Neural cell (in vitro differentiated cells): ENCODE results near the gene LPAR3.

DNA sequence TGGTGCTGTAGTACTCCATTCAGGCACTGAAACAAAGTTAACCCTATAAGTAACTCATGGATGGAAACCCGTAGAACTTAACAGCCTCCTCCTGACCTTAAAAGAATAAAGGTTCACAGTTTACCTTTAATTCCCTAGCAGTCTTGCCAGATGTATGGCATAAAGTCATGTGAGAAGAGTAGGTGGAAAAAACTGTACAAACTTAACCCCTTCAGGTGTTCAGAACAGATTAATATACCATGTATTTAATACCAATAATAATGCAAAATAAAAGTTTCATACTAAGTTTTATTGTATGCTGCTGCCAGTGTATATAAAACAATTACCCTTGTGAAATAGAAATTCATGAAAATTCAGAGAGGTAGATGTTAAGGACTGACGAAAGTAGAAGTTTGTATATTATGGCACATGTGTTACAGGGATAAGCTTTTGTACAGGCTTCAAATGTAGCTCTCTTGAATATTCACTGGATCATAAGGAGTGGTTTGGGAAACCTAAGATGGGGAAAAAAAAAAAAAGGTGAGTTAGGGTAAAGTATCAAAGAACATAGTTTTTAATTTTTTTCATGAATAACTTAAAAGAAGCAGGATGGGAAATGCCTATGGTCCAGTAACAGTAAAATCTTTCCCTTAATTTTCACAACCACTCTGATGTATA lies 8.0 kb upstream of the SPATA1 start:
- RAMPAGE, long total RNA: no peak

GRCh38 chr1:84504185-84505073 lies 1.8 kb upstream of the SPATA1 start:
- RAMPAGE, long total RNA: no peak

GRCh38 chr1:84572859-84573749 lies 1.1 kb downstream of the CTBS start:
- RAMPAGE, long total RNA: no peak

DNA sequence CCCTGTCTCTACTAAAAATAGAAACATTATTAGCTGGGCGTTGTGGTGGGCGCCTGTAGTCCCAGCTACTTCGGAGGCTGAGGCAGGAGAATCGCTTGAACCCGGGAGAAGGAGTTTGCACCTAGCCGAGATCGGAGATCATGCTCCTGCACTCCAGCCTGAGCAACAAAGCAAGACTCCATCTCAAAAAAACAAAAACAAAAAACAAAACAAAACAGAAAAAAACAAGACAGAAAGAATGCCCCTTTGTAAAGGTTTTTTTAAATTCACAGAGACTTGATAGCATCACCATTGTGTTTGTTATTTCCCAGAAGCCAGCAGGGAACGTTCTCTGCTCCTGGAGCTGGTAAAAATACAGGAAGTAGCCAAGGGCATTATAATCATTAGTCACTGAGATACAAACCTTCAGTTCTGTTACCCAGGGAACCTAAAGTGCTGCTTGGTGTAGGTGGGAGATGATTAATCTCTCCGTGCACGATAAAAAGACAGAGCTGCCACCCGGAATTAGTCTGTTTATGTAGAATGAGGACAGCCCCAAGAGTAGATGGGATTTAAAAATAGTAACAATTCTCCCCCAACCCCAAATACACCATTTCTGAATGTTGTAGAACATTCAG lies 45.0 kb upstream of the CTBS start:
- RAMPAGE, long total RNA: no peak

- RAMPAGE, long total RNA: no peak
These were observed 46.5 kb upstream of the CTBS start for GRCh38 chr1:84620557-84621352.

- RAMPAGE, long total RNA: no peak
These were observed 57.2 kb downstream of the SSX2IP start for GRCh38 chr1:84633099-84633507.

DNA sequence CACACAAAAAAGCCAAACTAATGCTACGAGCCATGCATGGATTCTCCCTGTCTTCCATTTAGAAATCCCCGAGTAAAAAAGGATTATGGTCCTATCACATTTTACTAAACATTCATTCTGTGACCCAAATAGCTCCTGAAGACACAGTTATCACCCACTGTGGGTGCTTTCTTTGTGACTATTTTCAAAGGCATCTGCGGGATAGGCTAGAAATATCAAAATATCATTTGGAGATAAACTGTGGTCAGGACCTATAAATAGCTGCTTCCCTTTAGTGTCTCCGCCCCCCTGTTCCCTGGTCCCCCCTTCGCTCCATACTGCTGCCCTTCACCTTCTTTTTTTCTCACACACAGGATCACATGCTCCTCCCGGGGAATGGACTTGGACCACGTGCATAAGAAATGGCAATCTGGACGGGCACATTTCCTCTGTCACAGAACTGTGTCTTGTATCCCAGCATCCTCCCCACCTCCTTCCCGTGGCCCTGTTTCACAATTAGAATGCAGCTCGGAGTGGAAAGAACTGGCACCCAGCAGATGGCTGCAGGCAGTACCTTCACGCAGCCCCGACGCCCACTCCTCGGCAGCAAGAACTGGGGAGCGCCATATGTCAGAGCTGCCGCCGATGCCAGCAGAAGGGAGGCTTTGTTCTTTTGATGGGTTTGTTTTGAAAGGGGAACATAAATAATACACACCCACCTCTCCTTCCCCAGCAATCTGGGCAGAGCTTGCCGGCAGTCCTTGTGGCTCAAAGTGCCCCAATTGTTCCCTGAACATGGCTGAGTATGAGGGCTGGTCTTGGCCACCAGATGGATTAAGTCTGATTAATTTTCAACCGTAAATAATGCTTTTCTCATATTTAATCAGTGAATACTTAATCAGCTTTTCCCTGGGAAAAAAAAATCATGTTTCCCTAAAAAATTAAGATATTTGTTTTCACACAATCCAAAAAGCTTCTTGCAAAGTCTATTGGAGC lies 68.9 kb upstream of the SSX2IP start:
- RAMPAGE, long total RNA: no peak

- RAMPAGE, long total RNA: no peak
These were observed at the start of gene LPAR3 for GRCh38 chr1:84892340-84893466. TSS of gene LPAR3 (minus strand) at chr1:84893206.

DNA sequence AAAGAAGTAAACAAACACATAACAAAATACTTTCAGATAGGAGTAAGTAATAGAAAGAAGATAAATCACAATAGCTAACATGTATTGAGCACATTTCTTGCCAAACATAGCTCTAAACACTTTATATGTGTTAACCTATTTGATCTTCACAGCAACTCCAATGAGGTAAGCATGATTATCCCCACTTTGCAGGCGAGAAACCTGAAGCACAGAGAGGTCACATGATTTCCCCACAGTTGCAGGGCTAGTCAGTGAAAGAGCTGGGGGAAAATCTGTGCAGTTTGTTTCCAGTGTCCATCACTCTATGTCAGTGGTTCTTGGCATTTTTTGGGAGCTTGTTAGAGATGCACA lies 21.1 kb downstream of the MCOLN3 start:
- RAMPAGE, long total RNA: no peak

GRCh38 chr1:85258357-85258902 lies 1.0 kb downstream of the C1orf52 start:
- RAMPAGE, long total RNA: no peak

DNA sequence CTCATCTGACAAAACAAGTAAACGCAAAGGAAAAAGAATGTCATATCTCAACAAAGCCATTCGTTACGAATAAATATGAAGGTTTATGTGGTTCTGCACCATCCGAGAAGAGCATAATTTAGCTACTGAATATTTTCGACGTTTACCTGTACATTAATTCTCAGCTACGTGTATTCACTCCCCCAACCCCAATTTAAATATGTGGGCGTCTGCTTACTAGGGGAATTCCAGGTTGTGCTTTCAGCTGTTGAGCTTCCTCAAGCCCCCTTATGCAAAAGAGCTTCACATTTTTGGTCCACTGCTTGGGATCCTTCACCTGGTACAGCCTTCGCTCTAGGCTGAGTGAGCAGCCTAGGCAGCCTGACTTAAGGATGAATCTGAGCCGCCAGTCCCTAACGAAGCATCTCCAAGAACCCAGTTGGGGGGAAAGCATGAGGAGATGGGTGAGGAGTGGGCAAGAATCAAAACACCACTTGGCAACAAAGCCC lies 805 bp downstream of the BCL10 start:
- RAMPAGE, long total RNA: no peak

GRCh38 chr1:85279480-85280053 lies 3.1 kb upstream of the BCL10 start:
- RAMPAGE, long total RNA: no peak

GRCh38 chr1:85417830-85418464 lies 47.0 kb downstream of the DDAH1 start:
- RAMPAGE, long total RNA: no peak

GRCh38 chr1:85471046-85471353 lies 6.0 kb upstream of the DDAH1 start:
- RAMPAGE, long total RNA: no peak

DNA sequence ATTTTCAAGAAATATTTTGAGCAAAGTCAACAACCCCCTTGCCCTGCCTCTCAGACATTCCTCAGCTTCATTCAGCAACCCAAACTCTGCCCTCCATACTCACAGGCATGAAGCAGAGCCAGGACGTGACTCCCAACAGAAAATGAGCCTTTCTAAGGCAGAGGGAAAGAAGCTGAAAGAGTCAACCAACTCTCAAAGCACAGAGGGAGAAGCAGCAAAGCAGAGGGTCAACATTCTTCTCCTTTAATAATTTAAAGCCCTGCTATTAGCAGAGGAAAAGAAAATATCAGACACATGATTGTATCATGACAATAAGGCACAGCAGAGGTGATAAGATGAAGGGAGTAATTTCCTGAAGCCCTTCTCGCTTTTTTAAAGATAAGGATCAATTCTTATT lies 35.5 kb upstream of the CCN1 start:
- RAMPAGE, long total RNA: no peak

GRCh38 chr1:85582912-85583517 lies 2.5 kb downstream of the CCN1 start:
- RAMPAGE, long total RNA: no peak

- RAMPAGE, long total RNA: no peak
These were observed 2.9 kb downstream of the CCN1 start for GRCh38 chr1:85583518-85583857.

DNA sequence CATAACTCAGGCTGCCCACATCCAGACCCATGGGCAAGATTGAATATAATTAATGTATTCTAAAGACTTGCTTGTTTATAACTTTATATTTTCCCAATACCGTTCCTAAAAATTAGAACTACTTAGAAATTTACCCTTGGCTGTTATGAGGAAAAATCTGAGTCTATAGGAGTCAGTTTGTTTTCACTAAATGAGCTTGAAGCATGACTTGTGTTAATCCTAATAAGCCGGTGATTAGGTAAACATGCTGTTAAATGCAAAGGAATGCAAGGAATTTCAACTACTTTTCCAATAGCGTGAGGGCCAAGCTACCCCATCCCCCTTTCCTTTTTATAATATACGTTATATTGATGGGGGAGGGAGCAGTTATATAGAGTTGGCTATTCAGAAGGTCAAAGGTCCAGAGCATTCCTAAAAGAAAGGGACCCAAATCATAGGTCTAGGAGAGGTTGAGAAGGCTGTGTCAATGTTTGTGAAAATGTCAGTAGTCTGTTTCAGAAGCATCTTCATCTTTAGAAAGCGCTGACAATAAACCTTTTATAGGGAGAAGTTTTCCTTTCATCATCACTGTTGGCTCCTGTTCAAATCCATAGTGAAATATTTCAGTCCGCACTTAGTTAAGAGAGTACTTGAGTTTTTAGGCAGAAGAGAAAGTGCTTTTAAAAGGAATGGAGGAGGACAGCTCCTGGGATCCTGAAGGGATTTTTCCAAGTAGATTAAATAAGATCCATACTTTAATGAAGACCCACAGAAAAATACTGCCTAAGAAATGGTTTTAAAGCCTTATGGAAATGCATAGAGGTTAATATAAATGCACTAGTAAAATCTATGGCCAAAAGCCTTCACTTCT lies 3.8 kb downstream of the CCN1 start:
- RAMPAGE, long total RNA: no peak

DNA sequence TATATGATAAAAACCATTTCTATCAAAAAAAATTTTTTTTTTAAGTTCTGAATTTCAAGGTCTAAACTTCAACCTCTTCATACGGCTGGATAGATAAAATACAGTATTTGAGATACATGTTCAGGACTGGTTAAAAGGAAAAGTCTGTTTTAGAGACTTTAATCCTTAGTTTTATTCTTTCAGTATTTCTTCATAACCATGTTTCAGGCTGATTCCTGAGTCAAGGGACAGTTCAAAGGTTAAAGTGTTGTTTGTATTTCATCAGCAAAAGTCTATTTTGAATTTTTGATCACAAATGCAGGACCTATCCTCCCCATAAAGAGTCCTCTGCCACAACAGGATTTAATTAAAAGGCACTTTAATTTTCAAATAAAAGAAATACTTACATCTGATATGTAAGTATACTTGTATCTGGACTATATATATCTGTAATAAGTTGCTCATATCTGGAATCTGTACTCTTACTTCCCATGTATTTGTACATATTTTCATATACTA lies 53.5 kb downstream of the SELENOF start:
- RAMPAGE, long total RNA: no peak

GRCh38 chr1:87044700-87045267 lies 130.3 kb downstream of the HS2ST1 start:
- RAMPAGE, long total RNA: no peak